HepG2 (cell line): ENCODE results near the genes GFER, SYNGR3, NHERF2 and PGP.

DNA sequence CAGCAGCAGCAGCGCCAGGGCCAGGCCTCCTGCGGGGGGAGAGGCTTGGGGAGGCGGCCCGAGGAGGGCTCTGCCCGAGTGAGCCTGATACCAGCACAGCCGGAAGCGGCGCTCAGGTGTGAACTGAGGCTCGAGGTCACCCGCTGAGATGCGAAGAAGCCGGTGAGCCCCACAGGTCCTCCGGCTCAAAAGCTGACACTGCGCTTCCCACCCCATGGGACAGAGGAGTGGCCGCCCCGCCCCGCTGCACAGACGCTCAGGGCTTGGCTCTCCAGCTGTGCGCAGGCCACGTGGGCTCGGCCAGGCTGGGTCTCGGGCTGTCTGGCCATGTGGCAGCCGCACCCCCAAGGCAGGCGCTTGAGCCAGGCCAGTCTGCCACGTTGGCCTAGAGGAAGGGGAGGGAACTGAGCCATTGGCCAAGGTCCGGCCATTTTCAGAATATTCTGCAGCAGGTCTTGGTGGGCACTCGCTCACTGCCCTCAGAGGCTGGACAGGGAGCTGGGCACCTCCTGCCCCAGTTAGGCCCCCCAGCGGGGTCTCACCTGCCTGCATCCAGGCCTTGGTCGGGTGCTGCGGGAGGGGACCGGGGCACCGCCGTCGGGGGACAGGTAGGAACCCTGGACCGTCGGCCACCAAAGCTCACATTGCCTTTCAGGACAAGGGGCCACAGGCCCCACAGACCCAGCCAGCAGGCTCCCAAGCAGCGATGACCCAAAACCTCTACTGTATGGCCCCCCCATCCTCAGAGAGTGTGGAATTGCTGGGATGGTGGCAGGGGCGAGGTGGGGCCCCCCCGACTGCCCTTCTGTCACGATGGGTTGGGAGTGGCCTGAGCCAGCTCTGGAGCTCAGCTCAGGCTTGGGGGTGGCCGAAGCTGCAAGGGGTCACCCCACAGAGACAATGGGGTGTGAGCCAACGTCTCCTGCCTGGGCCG lies 865 bp downstream of the IGFALS start:
- RRBS, 2 experiments, result 97% methylated on average over 7 to 8 of the region's 43 CpGs
CAGE:
- cytosol, long polyA minus RNA, result no peak
- cytosol, long polyA plus RNA, result no peak
- long polyA plus RNA, result no peak
- nucleus, long polyA minus RNA, result no peak
- nucleus, long polyA plus RNA, result no peak

DNA sequence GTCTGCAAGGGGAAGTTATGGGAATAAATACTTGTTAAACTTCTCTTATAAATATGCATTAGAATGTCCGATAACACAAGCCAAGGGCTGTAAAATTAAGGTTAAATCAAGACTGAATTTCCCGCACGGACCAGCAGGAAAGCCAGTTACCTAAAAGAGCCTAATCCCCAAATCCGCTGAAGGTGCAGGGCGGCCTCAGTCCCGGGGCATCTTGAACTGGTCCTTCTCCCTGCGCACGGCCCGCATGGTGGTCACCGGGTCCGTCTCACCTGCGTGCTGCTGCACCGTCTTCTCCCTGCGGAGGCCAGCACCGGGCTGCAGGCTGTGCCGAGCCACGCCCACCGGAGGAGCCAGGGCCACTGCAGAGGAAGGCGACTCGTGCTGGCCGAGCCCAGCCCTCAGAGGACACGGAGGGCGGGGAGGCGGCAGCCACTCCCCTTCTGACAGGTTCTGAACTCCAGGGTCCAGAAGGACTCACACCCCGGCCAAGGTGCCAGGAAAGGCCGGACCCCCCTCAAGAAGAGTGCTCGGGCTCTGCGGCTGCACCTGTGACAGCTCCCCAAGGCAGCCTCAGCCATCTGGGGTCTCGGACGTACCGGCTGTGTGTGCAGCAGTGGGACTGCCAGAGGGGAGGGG lies 15.7 kb upstream of the IGFALS start:
- RRBS, 2 experiments, result 89 to 91% methylated on average over 16 of the region's 31 CpGs
CAGE:
- cytosol, long polyA minus RNA, result no peak
- cytosol, long polyA plus RNA, result no peak
- long polyA plus RNA, result start-site peak on the minus strand centred at position 150 of the sequence, 57 bp wide, 317 and 355 reads in 2 replicates
- nucleus, long polyA minus RNA, result no peak
- nucleus, long polyA plus RNA, result no peak

DNA sequence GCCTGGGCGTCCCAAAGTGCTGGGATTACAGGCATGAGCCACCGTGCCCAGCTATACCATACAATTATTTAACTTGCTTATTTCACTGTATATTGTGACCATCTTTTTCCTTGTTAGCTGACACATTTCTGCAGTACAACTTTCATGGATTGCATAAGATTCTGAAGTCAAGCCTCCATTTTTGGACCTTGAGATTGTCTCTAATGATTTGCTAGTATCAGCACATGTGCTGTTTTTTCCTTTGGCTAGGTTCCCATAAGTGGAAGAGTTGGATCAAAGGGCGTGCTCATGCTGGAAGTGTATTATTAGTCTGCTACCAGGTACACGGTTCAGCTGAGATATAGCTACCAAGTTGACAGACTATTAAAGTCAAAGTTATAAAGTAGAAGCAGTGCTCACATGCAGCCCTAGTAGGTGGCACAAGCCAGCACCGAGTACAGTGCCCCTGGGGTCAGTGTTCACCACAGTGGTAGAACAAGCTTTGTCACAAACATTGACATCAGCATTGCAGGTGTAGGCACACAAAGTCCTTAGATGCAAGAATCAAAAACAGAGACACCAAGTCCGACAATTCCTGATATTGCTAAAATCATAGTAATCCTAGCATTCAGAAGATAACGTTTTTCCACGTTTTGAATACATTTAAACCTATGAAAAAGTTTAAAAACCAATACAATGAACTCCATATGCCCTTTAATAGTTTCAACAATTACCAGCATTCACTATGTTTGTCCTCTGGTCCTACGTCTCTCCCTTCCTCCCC lies 3.3 kb downstream of the FAHD1 start:
- RRBS, 2 experiments, result no CpG with 5 or more reads among the region's 9 CpGs
CAGE:
- cytosol, long polyA minus RNA, result no peak
- cytosol, long polyA plus RNA, result no peak
- long polyA plus RNA, result no peak
- nucleus, long polyA minus RNA, result no peak
- nucleus, long polyA plus RNA, result no peak

GRCh38 chr16:1884102-1884848 lies 12.3 kb upstream of the MEIOB start:
- RRBS, 2 experiments, result no CpG with 5 or more reads among the region's 18 CpGs
CAGE:
- cytosol, long polyA minus RNA, result no peak
- cytosol, long polyA plus RNA, result no peak
- long polyA plus RNA, result no peak
- nucleus, long polyA minus RNA, result no peak
- nucleus, long polyA plus RNA, result no peak

DNA sequence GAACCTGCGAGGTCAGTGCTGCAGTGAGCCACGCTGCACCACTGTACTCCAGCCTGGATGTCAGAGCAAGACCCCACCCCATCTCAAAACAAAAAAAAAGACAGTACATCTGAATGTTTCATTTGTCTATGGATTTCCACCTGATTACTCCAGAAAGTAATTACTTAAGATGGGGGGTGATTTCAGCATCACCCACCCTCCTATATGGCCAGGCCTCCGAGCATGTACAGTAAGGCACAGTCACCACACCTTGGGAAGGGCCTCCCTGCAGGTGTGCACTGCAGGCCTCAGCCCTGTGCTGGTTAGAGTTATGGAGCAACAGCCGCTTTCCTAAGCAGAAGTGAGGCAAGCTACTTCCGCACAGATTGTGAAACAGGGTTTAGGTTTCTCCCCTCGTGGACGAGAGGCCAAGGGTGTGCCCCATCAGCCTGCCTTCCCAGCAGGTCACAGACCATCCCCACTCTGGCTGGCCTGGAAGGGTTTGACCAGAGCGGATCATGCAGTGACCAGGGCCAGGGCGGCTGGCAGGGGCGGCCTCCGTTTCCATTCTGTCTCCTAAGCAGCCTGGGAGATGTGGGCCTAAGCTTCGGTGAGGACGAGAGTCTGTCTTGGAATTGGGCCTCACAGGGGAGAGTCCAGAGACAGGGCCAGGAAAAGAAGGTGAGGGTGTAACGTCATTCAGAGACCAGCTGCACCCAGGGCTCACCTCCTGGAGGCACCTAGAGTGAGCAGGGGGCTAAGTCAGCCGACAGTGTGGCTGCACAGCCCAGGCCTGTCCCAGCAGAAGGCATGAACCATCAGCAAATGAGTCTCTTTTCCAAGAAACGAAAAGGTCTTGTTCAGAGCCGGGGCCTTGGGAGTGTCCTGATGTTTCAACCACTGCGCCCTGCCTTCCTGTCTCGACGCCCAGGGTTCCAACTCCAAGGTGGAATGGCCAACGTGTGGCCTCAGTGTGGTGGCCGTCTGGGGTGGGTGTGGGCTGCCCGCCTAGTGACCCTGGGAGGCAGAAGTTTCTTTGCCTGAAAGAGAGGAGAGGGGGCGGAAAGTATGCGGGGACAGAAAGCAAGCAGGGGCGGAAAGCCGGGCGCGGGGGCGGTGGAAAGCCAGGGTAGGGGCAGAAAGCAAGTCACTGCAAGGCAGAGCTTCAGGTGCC lies 4.5 kb downstream of the MSRB1 start:
- RRBS, 2 experiments, result no CpG with 5 or more reads among the region's 30 CpGs
CAGE:
- cytosol, long polyA minus RNA, result start-site peak on the minus strand centred at position 799 of the sequence, 16 bp wide, 5 reads; start-site peak on the minus strand centred at position 908 of the sequence, 24 bp wide, 5 reads
- cytosol, long polyA plus RNA, result no peak
- long polyA plus RNA, result no peak
- nucleus, long polyA minus RNA, result no peak
- nucleus, long polyA plus RNA, result no peak

GRCh38 chr16:1984071-1984969 lies at the start of gene GFER:
Gene GFER, plus strand, starts transcription at chr16:1984193.
- RRBS, 2 experiments, result 2% methylated on average over 49 to 54 of the region's 91 CpGs
CAGE:
- cytosol, long polyA minus RNA, result no peak
- cytosol, long polyA plus RNA, result start-site peak on the plus strand at chr16:1984624-1984722, 73 and 53 reads in 2 replicates
- long polyA plus RNA, result no peak
- nucleus, long polyA minus RNA, result no peak
- nucleus, long polyA plus RNA, result start-site peak on the plus strand at chr16:1984638-1984722, 43 and 46 reads in 2 replicates

DNA sequence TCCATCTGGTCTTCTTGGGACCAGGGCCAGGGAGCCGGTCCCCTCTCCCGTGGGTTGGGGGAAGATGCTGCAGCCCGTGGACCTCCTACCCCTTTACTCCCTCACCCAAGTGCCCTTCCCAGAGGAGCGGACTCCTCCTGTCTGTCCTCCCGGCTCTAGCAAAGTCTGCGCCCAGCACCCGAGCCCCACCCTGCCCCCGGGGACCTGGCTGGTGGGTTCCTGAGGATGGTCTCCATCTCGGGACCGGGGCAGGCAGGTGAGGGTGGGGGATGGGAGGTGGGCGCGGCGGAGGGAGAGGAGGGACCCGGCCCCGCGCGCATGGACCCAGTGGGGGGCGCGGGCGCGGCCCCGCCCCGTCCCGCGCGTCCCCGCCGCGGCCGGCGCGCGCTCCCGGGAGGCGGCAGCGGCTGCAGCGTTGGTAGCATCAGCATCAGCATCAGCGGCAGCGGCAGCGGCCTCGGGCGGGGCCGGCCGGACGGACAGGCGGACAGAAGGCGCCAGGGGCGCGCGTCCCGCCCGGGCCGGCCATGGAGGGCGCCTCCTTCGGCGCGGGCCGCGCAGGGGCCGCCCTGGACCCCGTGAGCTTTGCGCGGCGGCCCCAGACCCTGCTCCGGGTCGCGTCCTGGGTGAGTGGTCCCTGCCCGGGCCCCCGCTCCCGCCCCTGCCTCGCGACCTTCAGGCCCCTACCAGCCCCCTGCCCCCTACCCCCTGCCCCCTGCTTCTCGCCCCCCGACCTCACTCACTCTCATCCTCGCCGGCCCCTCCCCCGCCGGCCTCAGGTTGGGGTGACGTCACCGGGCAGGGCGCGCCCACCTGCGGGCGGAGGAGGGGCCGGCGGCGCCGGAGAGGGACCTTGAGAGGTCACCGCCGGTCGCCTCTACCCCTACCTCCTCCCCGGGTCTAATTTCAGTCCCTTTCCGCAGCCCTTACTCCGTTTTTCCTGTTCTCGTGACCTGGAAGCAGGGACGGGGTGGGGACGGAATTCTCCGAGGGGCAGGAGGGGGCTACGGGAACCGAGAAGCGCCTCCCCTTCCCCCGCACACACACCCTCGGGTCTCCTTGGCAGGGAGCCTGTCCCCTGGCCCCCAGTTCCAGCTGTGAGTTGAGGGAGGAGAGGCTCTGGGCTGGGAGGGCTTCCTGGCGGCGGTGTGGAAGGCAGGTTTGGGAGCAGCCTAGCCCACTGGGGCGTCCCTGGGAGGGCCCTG lies at the start of gene SYNGR3:
Gene SYNGR3, plus strand, starts transcription at position 395 of the 1,205 bp plus-strand sequence.
- RRBS, 2 experiments, result 5 to 6% methylated on average over 39 to 48 of the region's 106 CpGs
CAGE:
- cytosol, long polyA minus RNA, result no peak
- cytosol, long polyA plus RNA, result no peak
- long polyA plus RNA, result start-site peak on the plus strand centred at position 881 of the sequence, 130 bp wide, 10 and 13 reads in 2 replicates
- nucleus, long polyA minus RNA, result no peak
- nucleus, long polyA plus RNA, result no peak

GRCh38 chr16:2026438-2027569 lies at the start of gene NHERF2:
Gene NHERF2, plus strand, starts transcription at chr16:2026902.
- RRBS, 2 experiments, result 1 to 2% methylated on average over 43 to 48 of the region's 125 CpGs
CAGE:
- cytosol, long polyA minus RNA, result start-site peak on the plus strand at chr16:2026896-2026902, 172 reads
- cytosol, long polyA plus RNA, result start-site peak on the plus strand at chr16:2026884-2026906, 267 and 418 reads in 2 replicates
- long polyA plus RNA, result start-site peak on the plus strand at chr16:2026880-2026907, 555 and 474 reads in 2 replicates
- nucleus, long polyA minus RNA, result no peak
- nucleus, long polyA plus RNA, result start-site peak on the plus strand at chr16:2026868-2026919, 208 and 249 reads in 2 replicates

DNA sequence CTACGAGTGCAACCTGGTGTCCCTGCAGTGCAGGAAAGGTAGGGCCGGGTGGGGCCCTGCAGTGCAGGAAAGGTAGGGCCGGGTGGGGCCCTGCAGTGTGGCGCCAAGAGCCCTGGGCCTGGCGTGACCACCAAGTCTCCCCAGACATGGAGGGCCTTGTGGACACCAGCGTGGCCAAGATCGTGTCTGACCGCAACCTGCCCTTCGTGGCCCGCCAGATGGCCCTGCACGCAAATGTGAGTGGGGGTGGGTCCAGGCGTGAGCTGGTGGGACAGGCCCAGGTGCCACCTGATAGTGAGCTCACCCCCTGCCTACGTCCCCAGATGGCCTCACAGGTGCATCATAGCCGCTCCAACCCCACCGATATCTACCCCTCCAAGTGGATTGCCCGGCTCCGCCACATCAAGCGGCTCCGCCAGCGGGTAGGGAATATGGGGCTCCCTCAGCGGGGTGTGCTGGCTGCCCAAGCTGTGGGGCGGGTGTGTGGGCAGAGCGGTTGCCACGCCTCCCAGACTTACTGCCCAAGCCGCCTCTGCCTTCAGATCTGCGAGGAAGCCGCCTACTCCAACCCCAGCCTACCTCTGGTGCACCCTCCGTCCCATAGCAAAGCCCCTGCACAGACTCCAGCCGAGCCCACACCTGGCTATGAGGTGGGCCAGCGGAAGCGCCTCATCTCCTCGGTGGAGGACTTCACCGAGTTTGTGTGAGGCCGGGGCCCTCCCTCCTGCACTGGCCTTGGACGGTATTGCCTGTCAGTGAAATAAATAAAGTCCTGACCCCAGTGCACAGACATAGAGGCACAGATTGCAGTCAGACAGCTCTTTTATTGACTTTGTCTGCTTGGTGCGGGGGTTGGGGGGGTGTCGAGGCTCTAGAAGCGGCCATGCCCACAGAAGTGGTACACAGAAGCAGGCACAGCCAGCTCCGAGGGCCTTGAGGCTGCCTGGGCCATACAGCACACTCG lies 40.4 kb downstream of the TSC2 start:
- RRBS, 2 experiments, result 75 to 94% methylated on average over 1 of the region's 40 CpGs
CAGE:
- cytosol, long polyA minus RNA, result no peak
- cytosol, long polyA plus RNA, result no peak
- long polyA plus RNA, result no peak
- nucleus, long polyA minus RNA, result no peak
- nucleus, long polyA plus RNA, result no peak

- RRBS, 2 experiments, result 93 to 95% methylated on average over 28 to 31 of the region's 69 CpGs
CAGE:
- cytosol, long polyA minus RNA, result no peak
- cytosol, long polyA plus RNA, result no peak
- long polyA plus RNA, result no peak
- nucleus, long polyA minus RNA, result no peak
- nucleus, long polyA plus RNA, result no peak
These were observed 43.6 kb downstream of the TSC2 start for GRCh38 chr16:2091294-2091928.

- RRBS, 2 experiments, result 97 to 99% methylated on average over 3 to 4 of the region's 36 CpGs
CAGE:
- cytosol, long polyA minus RNA, result no peak
- cytosol, long polyA plus RNA, result no peak
- long polyA plus RNA, result no peak
- nucleus, long polyA minus RNA, result no peak
- nucleus, long polyA plus RNA, result no peak
These were observed 43.5 kb downstream of the PKD1 start for GRCh38 chr16:2091996-2092760.

GRCh38 chr16:2156478-2157051 lies 983 bp downstream of the TRAF7 start:
- RRBS, 2 experiments, result no CpG with 5 or more reads among the region's 13 CpGs
CAGE:
- cytosol, long polyA minus RNA, result no peak
- cytosol, long polyA plus RNA, result no peak
- long polyA plus RNA, result no peak
- nucleus, long polyA minus RNA, result no peak
- nucleus, long polyA plus RNA, result no peak

- RRBS, 2 experiments, result 3 to 4% methylated on average over 14 to 16 of the region's 69 CpGs
CAGE:
- cytosol, long polyA minus RNA, result no peak
- cytosol, long polyA plus RNA, result no peak
- long polyA plus RNA, result start-site peak on the minus strand at chr16:2214743-2214861, 29 and 34 reads in 2 replicates
- nucleus, long polyA minus RNA, result no peak
- nucleus, long polyA plus RNA, result no peak
These were observed at the start of gene PGP for GRCh38 chr16:2214515-2214918. Gene PGP, minus strand, starts transcription at chr16:2214840.

GRCh38 chr16:2230083-2231023 lies 5.9 kb upstream of the DNASE1L2 start:
- RRBS, 2 experiments, result no CpG with 5 or more reads among the region's 25 CpGs
CAGE:
- cytosol, long polyA minus RNA, result no peak
- cytosol, long polyA plus RNA, result no peak
- long polyA plus RNA, result no peak
- nucleus, long polyA minus RNA, result no peak
- nucleus, long polyA plus RNA, result no peak

DNA sequence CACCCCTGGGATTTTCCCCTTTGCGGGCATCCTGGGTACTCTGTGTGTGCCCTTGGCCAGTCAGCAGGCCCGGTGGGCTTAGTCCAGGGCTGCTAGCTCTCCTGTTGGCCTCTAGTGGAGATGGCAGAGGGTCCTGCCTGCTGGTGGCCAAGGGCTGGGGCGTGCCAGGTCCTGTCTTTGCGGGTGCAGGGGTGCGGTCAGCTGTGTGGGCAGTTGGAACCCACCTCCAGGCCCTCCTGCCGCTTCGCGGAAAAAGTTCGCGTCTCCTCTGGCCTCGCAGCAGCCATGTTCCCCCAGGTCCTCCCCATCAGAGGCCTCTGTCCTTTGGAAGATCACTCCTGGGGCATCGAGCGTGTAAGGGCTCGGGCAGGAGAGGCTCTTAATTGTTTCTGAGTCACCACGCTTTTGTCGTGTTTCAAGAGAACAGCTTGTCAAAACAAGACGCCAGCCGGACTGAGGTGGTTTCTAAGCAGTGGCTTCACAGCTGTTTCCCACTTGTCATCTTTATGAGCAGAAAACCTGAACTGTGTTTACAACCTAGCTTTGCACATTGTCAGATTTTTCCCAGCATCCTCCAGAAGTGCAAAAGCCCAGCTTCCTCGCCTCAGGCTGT lies 5.1 kb upstream of the DNASE1L2 start:
- RRBS, 2 experiments, result no CpG with 5 or more reads among the region's 19 CpGs
CAGE:
- cytosol, long polyA minus RNA, result no peak
- cytosol, long polyA plus RNA, result no peak
- long polyA plus RNA, result no peak
- nucleus, long polyA minus RNA, result no peak
- nucleus, long polyA plus RNA, result no peak

DNA sequence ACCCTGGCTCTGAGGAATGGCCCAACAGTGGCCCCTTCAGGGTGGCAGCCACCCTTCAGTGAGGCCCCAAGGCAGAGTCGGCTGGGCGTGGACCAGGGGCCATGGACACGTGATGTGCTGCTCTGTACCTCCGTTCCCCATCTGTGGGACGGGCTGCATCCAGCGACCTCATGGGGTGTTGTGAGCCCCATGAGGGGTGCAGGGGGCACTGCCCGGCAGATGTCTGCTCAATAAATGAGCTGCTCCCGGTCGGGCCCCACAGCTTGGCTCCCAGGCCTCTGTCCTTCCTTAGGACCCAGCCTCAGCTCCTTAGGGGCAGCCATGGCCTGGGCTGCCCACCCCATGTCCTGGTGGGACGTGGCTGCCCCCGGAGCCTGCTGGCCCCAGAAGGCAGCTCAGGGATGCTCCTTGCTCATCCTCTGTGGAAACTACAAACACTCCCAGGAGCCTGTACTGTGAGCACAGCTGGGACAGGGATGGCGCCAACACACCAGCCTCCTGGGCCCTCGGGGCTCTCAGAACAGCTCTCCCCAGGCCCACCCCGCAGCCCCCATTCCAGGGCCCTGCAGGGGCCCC lies 2.3 kb downstream of the DNASE1L2 start:
- RRBS, 2 experiments, result 60% methylated on average over 2 of the region's 14 CpGs; no CpG with 5 or more reads in 1 of the 2 experiments
CAGE:
- cytosol, long polyA minus RNA, result no peak
- cytosol, long polyA plus RNA, result no peak
- long polyA plus RNA, result no peak
- nucleus, long polyA minus RNA, result no peak
- nucleus, long polyA plus RNA, result no peak

DNA sequence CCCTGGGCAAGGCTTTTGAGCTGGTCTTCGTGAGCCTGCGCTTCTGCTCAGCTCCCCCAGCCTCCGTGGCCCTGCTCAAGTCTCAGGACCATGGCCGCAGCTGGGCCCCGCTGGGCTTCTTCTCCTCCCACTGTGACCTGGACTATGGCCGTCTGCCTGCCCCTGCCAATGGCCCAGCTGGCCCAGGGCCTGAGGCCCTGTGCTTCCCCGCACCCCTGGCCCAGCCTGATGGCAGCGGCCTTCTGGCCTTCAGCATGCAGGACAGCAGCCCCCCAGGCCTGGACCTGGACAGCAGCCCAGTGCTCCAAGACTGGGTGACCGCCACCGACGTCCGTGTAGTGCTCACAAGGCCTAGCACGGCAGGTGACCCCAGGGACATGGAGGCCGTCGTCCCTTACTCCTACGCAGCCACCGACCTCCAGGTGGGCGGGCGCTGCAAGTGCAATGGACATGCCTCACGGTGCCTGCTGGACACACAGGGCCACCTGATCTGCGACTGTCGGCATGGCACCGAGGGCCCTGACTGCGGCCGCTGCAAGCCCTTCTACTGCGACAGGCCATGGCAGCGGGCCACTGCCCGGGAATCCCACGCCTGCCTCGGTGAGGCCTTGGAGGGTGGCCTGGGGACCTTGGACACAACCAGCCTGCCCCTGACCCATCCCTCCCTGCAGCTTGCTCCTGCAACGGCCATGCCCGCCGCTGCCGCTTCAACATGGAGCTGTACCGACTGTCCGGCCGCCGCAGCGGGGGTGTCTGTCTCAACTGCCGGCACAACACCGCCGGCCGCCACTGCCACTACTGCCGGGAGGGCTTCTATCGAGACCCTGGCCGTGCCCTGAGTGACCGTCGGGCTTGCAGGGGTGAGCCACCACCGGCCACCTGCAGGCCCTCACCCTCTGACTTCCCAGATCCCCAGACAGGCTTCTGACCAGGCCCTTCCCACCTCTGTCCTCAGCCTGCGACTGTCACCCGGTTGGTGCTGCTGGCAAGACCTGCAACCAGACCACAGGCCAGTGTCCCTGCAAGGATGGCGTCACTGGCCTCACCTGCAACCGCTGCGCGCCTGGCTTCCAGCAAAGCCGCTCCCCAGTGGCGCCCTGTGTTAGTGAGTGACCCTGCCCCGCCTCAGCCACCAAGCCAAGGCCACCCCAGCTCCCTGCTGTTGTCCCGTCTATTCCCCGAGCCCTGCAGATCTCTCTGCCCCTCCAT lies 1.3 kb downstream of the NTN3 start:
- RRBS, 2 experiments, result 39 to 41% methylated on average over 8 of the region's 60 CpGs
CAGE:
- cytosol, long polyA minus RNA, result no peak
- cytosol, long polyA plus RNA, result no peak
- long polyA plus RNA, result no peak
- nucleus, long polyA minus RNA, result no peak
- nucleus, long polyA plus RNA, result no peak

DNA sequence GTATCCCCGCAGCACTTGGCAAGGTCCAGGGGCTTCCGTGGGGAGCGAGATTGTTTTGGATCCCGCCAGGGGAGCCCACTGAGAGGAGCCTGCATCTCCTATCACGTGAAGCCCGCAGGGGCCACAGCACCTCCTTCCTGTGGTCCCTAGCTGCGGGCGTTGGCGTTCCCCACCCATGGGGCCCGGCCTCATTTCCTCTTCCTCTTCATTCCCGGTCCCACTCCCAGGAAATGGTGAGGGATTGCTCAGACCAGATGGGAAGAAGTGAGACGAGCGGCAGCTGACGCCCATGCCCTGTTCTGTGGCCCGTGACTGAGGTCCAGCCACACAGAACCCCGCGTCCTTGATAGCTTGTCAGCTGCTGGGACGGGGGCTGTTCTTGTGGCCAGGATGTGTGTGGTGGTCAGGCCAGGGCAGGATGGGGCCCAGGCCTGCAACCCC lies 11.2 kb downstream of the TBC1D24 start:
- RRBS, 2 experiments, result no CpG with 5 or more reads among the region's 18 CpGs
CAGE:
- cytosol, long polyA minus RNA, result no peak
- cytosol, long polyA plus RNA, result no peak
- long polyA plus RNA, result no peak
- nucleus, long polyA minus RNA, result no peak
- nucleus, long polyA plus RNA, result no peak

DNA sequence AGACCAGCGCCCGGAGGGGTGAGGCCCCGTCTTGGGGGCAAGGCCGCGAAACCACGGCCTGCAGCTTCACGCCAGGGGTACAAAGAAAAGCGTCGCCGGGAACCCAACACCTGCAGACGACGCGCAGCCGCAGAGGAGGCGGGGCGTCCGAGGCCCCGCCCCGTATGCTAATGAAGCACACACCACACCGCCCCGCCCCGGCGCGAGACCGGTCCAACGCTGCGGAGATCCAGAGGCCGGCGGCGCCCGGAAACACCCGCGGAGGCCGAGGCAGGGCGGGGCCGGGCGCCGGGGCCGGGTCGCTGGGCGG lies 284 bp upstream of the ATP6V0C start:
- RRBS, 2 experiments, result 1 to 4% methylated on average over 10 to 20 of the region's 41 CpGs
CAGE:
- cytosol, long polyA minus RNA, result no peak
- cytosol, long polyA plus RNA, result no peak
- long polyA plus RNA, result no peak
- nucleus, long polyA minus RNA, result no peak
- nucleus, long polyA plus RNA, result no peak

DNA sequence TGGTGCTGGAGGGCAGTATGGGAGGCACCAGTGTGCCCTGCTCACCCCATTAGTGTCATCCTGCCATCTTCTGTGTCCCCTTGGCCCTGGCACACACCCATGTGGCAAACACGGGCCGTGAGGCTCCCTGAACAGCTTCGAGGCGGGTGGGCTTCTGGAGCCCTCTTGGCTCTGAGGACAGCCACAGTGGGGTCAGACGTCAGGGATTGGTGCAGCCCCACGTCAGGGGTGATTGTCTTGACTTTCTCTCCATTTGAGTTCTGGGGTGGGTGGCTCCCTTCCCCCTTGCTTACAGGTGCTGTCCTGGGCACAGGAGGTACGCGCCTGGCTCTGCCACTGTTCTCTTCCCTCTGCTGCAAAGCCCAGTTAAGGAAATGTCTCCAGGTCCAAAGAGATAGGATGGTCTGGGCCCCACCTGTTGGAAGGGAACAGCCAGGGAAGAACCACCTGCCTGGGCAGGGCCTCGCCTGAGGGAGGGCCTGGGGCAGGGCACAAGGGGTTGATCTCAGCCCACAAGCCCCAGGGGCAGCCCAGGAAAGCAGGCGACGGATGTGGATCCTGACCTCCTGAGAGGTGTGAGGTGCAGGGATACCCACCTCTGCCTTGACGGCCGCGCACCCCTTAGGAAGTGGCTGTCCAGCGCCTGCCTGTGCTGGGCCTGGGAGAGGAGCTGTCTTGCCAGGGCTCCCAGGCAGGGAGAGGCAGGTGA lies 765 bp downstream of the CEMP1 start:
- RRBS, 2 experiments, result no CpG with 5 or more reads among the region's 15 CpGs
CAGE:
- cytosol, long polyA minus RNA, result no peak
- cytosol, long polyA plus RNA, result no peak
- long polyA plus RNA, result no peak
- nucleus, long polyA minus RNA, result no peak
- nucleus, long polyA plus RNA, result no peak